Peritoneum (tissue), 1 donor: ENCODE data around the gene RASAL1.

GRCh38 chr12:110957617-110958086, 37.3 kb upstream of the MYL2 start:
- PRO-cap, result no peak

DNA sequence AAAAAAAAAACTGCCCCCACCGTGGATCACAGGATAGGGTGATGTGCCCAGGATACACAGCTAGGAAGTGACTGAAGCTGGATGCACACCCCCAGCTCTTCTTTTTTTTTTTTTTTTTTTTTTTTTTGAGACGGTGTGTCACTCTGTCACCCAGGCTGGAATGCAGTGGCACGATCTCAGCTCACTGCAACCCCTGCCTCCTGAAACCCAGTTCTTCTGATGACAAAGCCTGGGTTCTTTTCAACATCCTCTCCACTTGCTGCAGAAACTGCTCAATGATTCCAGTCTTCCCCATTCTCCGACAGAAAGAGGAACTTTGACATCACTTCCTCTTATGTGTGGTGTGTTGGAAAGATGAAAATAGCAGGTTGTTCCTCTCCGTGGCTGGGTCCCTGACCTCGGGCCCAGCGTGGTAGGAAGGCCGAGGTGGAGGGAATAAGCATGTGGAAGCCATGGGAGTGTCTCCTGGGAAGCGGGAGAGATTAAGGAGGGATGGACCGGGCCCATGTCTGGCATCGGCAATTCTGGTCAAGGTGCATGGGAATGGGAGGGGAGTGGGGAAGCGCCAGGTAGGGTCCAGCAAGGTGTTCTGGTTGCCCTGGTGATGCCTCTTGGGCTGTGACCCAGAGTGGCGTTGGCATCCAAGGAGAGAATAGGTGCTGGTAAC, 136.6 kb downstream of the CUX2 start:
- PRO-cap, result no peak

- PRO-cap, result no peak
These were observed 6.8 kb downstream of the PHETA1 start for GRCh38 chr12:111361650-111362840.

- PRO-cap, result no peak
These were observed 22.9 kb downstream of the SH2B3 start for GRCh38 chr12:111428483-111429258.

DNA sequence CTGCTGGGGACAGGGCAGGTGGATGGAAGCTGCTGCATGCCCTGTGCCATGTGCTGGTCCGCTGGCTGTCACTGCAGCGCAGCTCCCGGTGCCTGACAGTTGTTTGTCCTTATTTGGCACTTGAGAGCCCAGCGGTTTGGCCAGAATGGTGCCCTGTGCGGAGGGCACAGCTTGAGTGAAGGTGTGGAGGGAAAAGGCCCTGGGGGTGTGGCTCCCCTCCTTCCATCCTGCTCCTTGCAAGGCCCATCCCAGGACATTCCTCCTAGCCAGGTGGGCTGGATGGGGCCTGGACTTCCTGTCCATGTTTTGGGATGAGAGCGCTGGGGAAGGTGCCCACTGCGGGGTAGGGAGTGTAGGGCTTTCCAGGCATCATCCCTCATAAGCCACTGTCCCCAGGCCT, 30.3 kb downstream of the SH2B3 start:
- PRO-cap, result no peak

- PRO-cap, result no peak
These were observed 37.8 kb downstream of the SH2B3 start for GRCh38 chr12:111443607-111443923.

GRCh38 chr12:111444629-111445358, 39.1 kb downstream of the SH2B3 start:
- PRO-cap, result no peak

DNA sequence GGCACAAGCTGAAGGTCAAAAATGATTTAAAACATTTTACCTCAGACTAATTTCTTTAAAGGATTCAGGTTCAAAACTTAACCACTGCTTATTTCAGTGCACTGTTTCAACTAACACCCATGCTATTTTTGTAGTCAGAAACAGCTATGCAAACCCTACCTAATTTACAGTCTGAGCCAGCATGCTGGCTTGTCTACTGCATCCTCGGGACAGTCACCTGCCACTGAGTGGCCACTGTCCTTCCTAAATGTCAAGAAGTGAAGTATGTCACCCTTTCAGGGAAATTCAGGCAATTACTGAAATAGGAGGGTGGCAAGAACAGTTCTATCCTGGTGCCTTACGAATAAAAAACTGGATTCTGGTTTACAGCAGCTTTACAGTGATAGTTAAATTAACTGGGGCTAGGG, 43.1 kb downstream of the SH2B3 start:
- PRO-cap, result no peak

DNA sequence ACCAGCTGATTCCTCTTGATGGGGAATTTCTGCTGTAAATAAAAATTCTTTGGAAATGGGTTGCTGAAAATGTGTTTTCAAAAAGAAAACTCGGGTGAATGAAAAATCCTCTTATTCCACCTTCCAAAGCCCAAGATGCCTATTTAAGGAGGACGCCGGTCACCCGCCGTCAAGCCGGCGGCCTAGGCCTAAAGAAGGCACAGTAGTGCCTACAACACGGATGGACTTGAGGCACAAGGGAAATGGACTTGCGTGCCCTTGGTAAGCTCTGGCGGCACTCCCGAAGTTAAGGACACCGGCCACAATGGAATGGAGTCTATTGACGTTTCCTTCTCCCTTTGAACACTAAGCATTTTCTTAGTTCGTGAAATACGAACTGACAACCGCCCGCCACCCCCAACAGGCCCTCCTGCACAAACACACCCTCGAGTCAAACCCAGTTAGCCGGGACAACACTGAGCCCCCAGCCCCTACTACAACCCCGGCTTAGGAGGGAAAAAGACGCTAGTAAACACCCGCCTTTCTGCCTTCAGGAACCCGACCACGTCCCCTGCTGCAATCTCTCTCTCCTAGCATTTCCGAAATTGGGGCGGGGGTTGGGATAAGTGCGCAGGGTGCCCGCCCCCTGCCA, 1.8 kb downstream of the ATXN2 start:
- PRO-cap, result no peak

GRCh38 chr12:111643203-111643839, 42.4 kb downstream of the BRAP start:
- PRO-cap, result no peak

GRCh38 chr12:111643854-111644599, 41.7 kb downstream of the BRAP start:
- PRO-cap, result no peak

- PRO-cap, result no peak
These were observed 7.3 kb downstream of the ALDH2 start for GRCh38 chr12:111773744-111774735.

DNA sequence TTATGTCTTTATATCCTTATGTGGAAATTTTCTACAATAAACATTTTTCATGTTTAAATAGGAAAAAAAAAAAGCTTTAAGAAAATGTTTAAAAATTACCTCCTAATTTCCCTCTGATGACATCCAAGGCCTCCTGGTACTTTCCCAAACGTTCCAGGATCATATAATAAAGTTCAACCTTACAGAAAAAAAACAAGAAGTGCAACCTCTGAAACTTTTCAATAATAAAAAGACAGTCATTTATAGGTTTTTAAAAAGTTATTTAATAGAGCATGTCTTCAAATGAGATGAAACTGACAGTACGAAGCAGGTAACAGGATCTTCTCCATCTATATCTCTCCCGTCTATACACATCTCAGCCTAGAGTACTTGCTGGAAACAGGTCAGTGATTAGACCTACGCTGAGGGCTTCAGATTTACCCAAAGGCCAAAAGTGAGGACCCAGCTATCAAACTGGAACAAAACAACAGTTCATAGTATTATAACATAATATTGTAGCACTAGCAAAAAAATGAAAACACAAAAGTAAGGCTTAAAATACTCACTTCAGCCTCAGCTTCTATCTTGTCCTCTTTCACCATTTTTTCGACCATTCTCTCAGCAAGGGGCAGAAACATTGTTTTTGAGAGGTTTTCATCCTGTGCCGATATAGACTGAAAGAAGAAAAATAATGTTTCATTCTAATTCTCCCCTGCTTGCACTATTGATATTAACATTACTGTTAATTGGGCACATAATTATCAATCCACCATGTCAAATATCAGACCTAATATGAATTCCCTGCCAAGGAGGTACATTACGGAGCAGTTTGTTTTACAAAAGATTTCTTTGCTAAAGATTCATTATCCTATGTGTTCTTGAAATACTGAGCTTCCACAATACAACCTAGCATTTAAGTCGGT, 30.2 kb downstream of the NAA25 start:
- PRO-cap, result no peak

- PRO-cap, result no peak
These were observed 106.1 kb downstream of the TRAFD1 start for GRCh38 chr12:112231362-112231943.

DNA sequence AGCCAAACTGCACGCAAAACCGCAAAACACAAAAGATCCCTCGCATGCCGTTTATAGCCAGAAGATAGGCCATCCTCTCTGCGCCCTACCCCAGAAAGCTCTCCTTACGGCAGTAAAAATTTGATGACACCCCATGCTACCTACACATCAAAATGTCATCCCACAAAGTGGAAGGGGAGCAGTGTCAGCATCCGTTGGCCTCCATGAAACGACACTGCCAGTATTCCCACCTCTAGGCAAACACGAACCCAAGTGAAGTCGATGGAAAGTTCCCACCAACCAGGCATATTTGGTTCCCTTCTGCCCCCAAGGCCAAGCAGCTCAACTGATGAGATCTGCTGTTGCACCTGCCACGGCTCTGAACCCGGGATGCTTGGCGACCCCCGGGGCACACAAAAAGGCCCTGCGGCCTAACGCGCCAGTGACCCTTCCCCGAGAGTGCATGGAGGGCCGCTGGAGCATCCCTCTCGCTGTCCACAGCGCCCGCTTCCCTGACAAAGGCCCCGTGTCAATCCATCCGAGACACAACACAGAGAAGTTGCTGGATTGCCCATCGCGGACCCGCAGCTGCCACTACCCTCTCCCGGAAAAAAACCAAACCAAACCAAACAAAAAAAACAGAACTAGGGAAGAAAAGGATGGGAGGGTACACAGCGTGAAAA, 1.2 kb downstream of the HECTD4 start:
- PRO-cap, result no peak

DNA sequence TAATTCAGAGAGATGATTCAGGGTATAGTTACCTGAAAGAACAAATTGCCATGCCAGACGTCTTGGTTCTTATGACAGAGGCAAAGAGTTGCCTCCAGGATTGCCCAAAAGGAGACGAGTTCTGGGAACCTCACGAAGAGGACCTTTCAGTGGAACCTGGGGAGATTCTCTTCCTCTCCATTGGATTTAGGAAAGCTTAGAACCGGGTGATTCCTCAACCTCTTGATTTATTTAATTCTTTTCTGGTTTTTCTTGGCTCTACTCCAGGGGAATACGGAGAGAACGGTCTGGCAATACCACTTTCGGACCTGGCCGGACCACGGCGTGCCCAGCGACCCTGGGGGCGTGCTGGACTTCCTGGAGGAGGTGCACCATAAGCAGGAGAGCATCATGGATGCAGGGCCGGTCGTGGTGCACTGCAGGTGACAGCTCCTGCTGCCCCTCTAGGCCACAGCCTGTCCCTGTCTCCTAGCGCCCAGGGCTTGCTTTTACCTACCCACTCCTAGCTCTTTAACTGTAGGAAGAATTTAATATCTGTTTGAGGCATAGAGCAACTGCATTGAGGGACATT, 67.5 kb downstream of the PTPN11 start:
- PRO-cap, result no peak

DNA sequence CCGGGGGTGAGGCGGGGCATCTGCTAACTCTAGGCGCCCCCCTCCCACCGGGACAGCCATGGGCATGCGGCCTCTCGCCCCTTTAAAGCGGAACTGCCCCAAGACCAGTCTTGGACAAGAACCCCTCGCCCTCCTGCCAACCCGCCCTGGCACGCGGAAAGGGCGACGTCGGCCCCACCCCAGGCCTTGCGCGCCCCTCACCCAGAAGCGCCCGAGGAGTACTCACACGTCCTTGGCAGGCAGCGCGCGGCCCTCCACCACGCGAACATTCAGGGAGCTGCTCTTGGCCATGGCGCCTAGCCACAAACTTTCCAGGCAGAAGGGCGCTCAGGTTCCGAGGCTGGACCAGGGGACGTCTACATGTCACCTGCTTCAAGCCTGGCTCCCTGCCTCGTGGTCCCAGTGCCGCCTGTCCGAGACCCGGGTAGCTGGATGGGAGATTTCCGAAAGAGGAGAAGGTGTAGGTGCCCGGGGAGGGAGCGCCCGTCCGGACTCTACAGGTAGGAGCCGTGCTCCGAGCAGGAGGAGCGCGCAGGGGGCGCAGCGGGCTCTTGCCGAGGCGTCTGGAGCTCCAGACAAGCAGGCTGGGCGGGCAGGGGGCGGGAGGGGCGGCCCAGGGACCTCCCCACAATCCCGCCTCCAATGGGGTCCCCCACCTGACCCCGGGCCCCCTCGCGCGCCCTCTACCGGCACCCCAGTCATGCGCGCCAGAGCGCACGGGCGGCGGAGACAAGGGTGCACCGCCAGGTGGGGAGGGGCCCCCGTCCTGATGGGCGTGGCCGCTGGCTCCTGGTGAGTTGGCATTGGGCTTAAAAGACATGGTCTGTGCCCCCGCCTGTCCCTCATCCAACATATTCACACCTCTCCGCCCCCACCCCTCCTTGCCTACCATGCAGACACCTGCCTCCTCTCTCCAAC, at the start of gene RASAL1:
Gene RASAL1, minus strand, starts transcription at position 590 of the 918 bp plus-strand sequence.
- PRO-cap, result no peak

GRCh38 chr12:113136884-113137337, 1.4 kb upstream of the RASAL1 start:
- PRO-cap, result no peak

DNA sequence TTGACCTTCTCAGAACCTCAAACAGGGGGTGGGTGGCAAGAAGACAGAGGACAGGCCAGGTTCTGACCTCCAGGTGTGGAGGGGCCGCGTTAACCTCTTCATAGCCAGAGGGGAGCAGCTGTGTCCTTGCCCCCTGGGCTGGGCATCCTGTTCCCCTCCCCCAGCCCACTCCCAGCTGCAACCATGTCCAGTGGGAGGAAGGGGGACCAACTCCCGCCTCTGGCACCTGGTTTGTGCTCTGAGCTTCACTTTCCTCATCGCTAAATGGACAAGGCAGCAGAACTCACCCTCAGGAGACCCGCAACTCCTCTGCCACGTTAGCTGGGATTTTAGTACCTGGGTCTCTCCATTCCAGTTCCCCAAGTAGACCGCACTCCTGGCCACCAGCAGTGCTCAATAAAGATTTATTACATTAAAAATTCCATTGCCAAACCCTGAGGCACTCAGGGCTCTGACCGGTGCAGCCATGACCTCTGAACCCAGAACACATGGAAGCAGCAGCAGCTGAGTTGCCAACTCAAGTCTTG, 8.6 kb downstream of the CFAP73 start:
- PRO-cap, result no peak

GRCh38 chr12:113231388-113232117, 10.3 kb downstream of the TPCN1 start:
- PRO-cap, result no peak